Melanocyte of skin (primary cell): ENCODE measurements around a stretch of chr2.

GRCh38 chr2:45000349-45001097 is 8.7 kb downstream of the SIX2 start:
- CAGE, long polyA plus RNA, 2 experiments: no peak in any of the 2 experiments

DNA sequence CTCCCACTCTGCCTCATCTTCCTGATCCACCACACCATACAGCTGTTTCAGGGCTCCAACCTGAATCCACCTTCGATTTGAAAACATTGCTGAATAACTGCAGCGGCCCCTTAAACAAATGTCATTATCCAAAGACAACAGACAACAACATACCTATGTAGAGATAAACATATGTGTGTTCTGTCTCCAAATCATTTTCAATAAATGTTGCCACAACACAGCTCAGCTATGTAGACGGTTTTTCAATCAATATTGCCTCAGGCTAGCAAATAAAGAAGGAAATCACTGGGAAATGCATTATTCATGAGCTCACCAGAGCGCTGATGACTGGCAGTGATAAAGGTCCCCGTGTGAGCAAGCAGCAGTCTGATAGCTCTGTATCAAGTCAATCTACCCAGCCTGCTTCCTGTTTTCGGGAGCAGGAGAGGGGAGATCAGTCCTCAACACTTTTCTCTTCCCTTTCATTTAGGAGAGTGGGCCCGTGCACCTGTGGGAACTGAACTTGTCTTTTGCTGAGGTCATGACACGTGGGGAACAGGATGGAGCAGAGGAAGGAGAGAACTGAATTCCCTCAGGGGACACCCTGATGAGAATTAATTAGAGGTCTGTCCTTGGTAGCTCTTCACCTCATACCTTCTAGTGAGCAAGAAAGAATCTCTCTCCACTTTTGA is 253.8 kb upstream of the SIX2 start:
- CAGE, long polyA plus RNA, 2 experiments: no peak in any of the 2 experiments

- CAGE, long polyA plus RNA, 2 experiments: no peak in any of the 2 experiments
These were observed 43.1 kb downstream of the SRBD1 start for GRCh38 chr2:45567828-45568490.

GRCh38 chr2:45668486-45669436 is 17.3 kb downstream of the PRKCE start:
- CAGE, long polyA plus RNA, 2 experiments: no peak in any of the 2 experiments

DNA sequence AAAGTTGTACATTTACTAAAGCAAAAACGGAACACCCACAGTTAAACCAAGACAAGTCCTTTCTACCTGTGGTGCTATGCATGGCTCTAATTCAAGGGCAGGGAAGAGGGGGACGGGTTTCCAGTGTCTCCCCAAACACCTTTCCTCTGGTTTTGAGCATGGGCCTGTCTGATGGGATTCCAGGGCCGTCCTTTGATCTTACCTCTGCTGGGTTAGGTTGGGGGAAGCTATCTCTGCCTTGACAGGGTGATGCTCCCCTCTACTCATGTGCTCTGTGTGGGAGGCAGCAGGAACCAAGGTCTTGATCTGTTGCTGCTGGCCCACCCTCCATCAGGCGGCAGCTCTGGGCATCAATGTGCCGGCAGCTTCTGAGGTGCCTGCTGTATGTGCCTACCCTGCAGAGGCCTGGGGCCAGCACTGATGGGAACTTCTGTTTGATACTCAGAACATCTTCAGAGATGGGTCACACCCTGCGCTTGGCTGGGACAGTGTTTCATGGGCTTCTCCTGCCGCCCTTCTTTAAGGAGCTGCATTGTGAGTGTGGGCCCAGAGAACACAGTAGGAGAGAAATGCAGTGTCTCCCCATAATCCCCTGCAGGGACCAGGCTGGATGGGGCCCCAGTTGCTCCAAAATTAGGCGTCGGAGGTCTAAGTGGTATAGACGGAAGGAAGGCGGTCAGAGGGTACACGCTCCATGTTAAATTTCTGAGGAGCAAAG is 255.1 kb downstream of the PRKCE start:
- CAGE, long polyA plus RNA, 2 experiments: no peak in any of the 2 experiments

DNA sequence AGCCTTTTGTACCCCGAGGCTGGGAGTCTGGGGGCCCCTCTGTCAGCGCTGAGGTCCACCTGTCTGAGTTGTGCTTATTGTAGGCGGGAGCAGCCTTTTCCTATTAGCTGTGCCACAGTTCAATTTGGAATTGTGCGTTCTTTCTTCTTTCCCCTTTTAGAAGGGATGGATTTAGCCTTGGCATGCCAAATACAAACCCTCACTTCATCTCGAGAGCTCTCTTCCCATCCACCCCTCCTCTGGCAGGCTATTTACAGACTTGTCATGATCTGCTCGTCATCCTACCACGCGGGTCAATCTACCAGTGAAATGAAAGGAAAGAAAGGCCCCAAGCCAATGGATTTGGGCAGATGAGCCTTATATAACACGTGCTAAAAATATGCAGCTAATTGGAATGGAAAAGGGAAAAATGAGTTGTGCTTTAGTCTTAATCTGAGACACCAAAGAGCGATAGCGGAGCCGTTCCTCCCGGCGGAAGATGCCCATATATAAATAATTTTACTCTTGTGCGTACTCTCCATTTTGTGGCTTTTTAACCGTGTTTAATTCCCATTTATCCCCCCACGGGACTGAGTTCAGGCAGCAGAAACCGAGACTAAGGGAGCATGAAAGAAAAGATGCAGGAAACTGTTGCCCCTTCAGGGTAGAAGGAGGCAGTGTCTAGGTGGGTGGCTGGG is 277.5 kb downstream of the PRKCE start:
- CAGE, long polyA plus RNA, 2 experiments: no peak in any of the 2 experiments

- CAGE, long polyA plus RNA, 2 experiments: no peak in any of the 2 experiments
These were observed 305.0 kb upstream of the EPAS1 start for GRCh38 chr2:45992022-45992875.

DNA sequence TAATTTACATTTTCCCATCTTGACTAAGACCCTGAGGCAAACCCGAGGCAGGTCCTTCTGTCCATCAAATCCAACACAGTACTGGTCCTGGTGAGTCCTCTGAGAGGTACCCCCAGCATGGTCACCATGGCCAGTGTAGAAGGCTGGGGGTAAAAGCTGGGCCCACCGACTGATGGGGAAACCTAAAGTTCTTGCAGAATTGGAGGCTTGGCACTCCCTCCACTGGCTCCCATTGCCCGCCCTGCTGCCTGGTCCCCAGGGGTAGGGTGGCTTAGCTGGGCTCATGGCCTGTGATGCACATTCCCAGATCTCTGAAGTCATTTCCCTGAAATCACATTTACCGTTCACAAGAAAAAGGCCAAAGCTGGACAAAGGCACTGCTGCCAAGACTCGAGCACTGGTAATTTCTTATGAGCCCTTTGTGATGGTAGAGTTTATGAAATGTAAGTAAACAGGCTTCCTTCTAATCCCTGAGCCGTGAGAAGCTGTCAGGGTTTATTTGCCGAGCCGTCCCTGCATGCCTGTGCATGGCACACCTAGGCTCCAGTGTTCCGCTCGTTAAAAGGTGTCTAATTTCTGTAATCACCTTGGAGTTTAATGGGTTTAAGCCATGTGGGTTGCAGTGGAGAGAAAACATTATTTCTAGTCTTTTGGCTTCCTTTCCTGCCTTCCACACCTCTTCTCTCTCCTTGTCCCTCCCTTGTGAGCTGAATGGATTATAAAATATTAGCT is 247.2 kb upstream of the EPAS1 start:
- CAGE, long polyA plus RNA, 2 experiments: no peak in any of the 2 experiments

DNA sequence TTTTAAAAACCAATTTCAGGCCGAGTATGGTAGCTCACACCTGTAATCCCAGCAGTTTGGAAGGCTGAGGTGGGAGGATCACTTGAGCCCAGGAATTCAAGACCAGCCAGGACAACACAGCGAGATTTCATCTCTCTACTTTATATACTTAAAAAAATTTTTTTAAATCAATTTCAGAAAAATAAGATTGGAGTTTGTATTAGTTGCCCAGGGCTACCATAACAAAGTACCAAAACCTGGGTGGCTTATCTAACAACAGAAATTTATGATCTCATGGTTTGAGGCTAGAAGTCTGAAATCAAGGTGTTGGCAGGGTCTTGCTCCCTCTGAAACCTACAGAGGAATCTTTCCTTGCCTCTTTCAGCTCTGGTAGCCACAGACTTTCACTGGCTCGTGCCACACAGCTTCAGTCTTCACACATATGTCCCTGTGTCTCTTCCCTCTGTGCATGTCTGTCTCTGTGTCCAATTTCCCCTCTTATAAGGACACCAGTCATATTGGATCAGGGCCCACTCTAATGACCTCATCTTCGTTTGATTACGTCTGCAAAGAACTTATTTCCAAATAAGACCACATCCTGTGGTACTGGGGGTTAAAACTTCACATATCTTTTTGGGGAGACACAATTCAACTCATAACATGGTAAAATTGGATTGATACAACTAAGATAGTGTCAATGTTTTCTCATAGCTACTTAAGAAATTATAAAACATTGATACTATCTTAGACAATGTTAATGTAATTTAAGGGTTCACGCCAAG is 119.9 kb upstream of the EPAS1 start:
- CAGE, long polyA plus RNA, 2 experiments: no peak in any of the 2 experiments

DNA sequence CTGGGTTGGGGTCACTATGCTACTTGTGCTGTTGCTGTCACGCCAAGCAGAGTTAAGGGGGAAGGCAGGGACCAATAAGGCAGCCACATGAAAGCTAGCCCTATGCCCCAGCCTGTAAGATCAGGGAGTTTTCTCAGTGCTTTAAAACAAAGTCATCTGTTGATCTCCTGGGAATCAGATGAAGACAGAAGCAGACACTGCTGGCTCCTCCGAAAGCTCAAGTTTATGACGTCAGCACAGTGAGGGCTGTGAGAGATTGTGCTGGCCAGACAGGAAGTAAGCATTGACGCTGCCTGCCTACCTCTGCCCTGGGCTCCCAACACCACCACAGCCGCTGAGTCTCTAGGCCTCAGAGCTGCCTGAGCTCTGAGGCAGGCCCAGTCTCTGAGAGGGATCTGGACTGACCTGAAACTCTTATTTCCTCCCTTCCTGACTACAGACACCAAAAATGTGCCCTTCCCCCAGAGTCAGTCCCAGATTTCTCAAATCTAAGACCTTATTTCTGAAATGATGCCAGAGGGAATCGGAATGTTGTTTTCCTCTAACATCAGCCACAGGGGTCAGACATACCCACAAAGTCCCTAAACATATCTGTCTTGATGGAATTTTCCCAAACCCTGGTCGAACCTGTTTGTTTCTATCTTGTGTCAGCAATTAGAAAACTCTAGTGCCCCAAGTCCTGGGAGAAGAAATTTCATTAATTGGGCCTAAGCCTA is 118.0 kb upstream of the EPAS1 start:
- CAGE, long polyA plus RNA, 2 experiments: no peak in any of the 2 experiments

- CAGE, long polyA plus RNA, 2 experiments: no peak in any of the 2 experiments
These were observed 115.1 kb upstream of the EPAS1 start for GRCh38 chr2:46182122-46182507.

GRCh38 chr2:46259278-46259900 is 37.8 kb upstream of the EPAS1 start:
- CAGE, long polyA plus RNA, 2 experiments: no peak in any of the 2 experiments

- CAGE, long polyA plus RNA, 2 experiments: no peak in any of the 2 experiments
These were observed 6.2 kb downstream of the EPAS1 start for GRCh38 chr2:46303110-46304186.

DNA sequence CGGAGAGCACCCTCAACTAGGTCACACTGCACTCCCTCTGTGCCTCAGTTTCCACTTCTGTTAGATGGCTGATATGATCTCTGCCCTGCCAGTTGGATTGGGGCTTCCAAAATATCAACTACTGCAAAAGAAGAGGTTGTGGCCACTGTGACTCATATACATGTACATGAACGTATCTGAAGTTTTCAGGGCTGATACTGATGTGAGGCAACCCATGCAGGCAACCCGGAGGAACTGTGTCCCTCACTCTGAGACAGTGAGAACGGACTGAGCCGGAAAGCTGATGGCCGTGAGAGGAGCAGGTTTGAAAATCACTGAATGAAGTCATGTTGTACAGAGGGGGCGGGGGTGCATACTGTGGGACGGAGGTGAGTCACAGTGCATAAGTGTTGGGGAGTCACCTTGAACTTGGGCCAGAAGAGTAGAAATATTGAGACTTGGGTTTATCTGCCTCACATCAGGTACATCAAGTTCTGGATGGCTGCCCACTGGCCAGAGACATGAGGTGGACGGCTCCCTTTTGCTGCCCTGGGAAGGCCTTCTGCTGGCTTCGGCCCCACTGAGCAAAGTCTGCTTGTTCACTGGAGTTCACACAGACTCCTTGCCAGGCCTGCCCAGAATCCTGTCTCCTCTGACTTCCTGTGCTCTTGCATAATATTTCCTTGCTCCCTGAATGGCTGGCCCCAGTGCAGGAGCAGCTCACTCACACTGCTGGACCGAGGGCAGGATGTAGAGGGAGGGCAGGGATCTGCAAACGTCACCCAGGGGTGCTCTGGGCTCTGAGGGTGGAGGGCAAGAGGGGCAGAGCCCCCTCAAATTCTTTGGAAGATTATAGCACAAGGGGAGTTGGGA is 18.0 kb downstream of the EPAS1 start:
- CAGE, long polyA plus RNA, 2 experiments: no peak in any of the 2 experiments

DNA sequence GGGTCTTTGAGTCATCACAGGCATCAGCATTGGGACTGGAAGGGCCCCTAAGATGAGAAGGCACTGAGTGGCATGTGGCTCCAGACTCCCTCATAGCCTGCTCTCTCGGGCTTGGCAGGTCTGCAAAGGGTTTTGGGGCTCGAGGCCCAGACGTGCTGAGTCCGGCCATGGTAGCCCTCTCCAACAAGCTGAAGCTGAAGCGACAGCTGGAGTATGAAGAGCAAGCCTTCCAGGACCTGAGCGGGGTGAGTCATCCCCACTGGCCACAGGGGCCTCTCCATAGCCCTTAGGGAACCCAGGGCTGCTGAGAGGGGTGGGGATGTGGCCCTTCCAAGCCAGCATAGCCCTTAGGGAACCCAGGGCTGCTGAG is 84.3 kb downstream of the EPAS1 start:
- CAGE, long polyA plus RNA, 2 experiments: no peak in any of the 2 experiments

DNA sequence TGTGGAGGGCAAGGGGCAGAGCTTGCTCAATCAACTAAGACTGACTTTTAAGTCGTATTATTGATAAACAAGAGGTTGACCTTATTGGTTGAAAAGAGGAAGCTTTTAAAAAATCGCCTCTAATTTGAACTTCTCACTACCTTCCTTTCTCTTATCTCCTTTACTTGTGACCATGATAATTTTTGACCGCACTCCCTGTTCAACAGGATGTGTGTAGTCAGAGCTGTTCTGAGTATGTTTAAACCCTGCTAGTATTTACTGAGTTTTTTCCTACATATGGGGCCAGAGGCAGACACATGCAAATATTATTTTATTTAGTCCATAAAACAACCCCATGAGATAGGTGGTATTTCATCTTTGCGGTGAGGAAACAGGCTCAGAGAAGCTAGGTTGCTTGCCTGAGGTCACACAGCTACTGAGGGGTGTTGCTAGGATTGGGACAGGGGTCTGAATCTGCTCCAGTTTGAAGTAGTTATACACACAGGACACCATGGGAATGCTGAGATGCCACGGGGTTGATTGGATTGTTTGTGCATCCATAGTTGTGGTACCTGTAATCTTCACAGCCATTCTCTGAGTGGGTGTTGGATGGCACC is 2.9 kb upstream of the ATP6V1E2 start:
- CAGE, long polyA plus RNA, 2 experiments: no peak in any of the 2 experiments

- CAGE, long polyA plus RNA, 2 experiments: no peak in any of the 2 experiments
These were observed 19.2 kb upstream of the ATP6V1E2 start for GRCh38 chr2:46561476-46562155.

DNA sequence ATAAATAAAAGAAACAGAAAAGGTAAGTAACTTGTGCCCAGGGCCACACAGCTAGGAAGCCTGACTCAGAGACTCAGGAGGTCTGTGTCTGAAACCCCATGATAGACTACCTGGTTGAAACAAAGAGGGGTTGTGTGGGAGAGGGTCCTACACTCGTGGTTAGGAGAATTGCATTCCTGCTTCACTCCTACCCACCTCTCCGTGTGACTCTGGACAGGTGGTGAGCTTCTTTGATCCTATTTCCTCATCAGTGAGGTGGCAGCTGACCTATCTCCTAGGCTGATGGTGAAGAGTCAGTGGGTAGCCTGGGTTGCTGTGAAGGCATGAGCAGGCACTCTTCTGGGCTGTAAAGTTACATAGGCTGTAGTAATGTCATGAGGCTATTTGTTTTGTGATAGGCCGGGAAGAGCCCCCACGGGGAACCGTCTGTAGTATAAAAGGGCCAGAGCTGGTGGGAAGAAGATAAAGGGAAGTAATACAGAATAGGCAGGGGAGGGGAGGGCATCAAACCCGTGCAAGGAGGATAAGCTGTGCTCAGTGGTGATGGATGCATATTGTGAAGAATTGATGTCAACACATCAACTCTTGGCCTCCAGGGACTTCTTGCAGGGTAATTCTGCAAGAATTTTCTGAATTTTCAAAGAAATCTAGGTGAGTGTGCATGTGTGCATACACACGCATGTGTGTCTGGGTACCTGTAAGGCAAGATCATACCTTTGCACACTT is 20.8 kb upstream of the ATP6V1E2 start:
- CAGE, long polyA plus RNA, 2 experiments: no peak in any of the 2 experiments

DNA sequence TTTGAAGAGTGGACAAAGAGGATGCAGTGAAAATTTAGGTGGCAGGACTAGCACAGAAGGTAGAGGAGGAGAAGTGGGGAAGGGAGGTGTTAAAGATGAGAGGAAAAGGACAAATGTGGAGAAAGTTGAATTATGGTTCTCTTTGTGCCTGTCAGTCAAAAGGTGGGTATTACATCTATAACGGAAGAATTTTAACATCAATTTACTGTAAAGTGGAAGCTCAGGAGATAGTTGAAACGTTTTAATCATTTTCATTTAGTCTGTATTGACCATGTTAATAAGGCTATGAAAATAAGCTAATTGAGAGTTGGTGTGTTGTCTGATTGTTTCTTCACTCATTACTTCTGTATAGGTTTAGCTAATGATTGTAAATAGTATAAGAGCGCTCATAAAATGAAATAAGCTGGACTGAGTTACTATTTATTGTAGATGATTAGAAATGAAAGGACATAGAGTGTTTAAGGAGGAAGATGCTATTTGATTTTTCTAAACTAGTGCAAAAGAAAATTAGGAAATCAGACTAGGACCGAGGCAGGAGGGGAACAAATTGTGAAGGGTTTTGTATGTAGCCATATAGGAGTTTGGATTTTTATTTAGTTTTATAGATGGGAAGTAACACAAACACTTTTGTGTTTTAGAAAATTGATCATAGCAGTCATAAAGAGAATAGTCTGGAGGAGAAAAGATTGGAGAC is 8.1 kb downstream of the SOCS5 start:
- CAGE, long polyA plus RNA, 2 experiments: no peak in any of the 2 experiments

GRCh38 chr2:46740046-46740780 is 41.1 kb downstream of the SOCS5 start:
- CAGE, long polyA plus RNA, 2 experiments: no peak in any of the 2 experiments